ENCODE measurements around the genes UVSSA and FGFR3.

DNA sequence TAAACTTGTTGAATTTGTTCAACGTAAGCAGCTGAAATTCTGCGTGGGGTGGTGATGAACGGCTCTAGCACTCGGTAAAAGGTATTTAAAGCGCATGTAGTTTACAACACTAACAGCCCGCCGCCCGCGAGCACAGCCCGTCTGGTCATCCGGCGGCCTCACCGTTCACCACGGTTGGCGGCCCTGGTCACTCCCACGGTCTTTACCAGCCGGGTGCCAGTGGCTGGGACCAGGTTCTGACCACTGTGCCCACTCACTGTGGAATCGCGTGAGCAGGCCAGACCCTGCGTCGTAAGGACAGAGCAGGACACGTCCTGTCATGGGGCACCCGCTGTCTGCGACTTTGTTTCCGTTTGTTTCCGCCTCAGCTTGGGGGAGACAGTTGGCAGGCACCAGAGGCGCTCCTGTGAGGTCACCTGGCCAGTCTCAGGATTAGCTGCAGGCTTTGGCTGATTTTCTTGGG, 36.7 kb upstream of the SPON2 start:
- RRBS: 86% methylated on average over 3 of the region's 27 CpGs

- RRBS: no CpG with 5 or more reads among the region's 7 CpGs
Measured at GRCh38 chr4:1219154-1219640, 29.7 kb downstream of the CTBP1 start.

DNA sequence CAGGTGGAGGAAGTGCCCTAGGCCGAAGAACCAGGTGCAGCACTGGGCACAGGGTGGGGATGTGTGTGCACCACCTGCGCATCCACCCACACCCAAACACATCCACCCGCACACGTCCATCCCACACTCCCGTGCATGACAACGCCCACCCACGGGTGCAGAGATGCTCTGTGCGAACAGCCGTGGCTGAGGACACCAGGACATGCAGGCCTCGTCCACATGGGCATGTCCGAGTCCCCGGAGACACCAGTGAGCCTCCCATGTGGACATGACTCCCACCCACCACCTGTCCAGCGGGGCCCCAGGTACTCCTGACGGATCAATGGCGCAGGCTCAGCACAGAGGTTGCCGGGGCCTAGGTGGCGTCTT, 19.7 kb downstream of the CTBP1 start:
- RRBS: 83% methylated on average over 2 of the region's 17 CpGs

GRCh38 chr4:1249562-1250567, 935 bp upstream of the CTBP1 start:
- RRBS: 0% methylated on average over 5 of the region's 61 CpGs

GRCh38 chr4:1319383-1320660, 27.2 kb upstream of the UVSSA start:
- RRBS: no CpG with 5 or more reads among the region's 23 CpGs

DNA sequence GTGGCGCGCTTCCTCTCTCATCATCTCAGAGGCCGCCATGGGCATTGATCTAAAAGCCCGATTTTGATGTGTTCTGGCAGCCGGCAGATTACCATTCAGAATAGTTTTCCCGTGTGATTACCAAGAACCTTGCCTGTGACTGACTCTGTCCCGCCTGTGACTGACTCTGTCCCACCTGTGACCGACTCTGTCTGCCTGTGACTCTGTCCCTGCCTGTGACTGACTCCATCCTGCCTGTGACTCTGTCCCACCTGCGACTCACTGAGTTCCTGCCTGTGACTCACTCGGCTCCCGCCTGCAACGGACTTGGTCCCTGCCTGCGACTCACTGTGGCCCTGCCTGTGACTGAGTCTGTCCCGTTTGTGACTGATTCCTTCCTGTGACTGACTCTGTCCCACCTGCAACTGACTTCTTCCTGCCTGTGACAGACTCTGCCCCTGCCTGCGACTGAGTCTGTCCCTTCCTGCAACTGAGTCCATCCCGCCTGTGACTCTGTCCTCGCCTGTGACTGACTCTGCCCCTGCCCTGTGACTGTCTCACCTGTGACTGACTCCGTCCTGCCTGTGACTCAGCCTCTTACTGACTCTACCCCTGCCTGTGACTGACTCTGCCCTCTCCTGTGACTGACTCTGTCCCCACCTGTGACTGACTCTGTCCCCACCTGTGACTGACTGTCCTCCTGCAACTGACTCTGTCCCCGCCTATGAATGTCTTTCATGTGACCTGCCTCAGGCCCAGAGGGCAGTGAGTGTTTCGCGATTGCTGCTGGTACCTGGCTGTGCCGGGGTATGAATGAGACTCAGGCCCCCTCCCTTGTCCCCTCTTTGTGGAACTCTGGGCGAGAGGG, 9.6 kb upstream of the UVSSA start:
- RRBS: no CpG with 5 or more reads among the region's 23 CpGs

GRCh38 chr4:1346835-1348004, at the start of gene UVSSA:
Gene UVSSA (plus strand): TSS chr4:1347208.
- RRBS: 2% methylated on average over 66 of the region's 117 CpGs

- RRBS: 97% methylated on average over 8 of the region's 55 CpGs
Measured at GRCh38 chr4:1520318-1520950, 114.2 kb upstream of the NKX1-1 start.

DNA sequence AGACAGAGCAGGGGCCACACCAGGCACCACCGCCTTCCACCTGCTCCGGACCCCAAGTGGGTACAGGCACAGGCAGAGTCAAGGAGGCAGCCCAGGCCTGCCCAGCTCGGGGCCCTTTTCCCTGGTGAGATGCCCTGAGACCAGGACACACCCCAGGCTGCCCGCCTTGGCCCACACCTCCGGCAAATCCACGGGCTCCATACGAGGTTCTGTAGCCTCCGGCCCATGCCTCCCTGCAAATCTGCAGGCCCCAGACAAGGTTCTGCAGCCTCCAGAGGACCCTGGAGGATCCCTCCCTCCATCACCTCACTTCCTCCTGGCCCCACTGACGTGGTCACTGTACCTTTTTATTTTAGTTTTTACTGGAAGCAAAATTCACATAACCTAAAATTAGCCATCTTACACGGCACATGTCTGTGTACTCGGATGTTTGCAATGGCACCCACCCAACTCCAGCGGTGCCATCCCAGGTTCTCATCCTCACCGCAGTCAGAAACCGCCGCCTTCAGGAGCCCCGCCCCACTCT, 134.9 kb upstream of the NKX1-1 start:
- RRBS: no CpG with 5 or more reads among the region's 16 CpGs

DNA sequence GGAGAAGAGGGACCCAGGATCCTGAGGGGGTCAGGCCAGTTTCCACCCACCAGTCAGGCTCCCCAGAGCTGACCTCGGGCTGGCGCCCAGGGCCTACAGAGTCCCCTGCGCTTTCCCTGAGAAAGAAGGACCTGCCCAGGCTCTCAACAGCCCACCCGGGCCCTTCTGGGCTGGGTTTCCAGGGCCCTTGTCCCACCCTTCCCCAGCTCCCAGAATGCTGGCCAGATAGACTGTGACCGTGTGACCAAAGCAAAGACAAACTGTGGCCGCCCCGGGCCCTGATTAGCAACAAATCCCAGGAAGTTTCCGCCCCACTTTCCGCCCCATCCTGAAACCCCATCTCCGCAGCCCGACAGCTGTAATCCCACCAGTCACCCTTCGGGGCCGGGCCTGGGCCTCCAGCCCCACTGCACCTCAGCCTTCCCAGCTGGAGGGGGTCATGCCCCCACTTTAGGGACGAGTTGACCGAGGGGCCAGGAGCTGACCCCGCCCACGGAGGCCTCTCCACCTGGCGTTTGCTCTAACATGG, 33.7 kb upstream of the FGFR3 start:
- RRBS: 94% methylated on average over 2 of the region's 18 CpGs

DNA sequence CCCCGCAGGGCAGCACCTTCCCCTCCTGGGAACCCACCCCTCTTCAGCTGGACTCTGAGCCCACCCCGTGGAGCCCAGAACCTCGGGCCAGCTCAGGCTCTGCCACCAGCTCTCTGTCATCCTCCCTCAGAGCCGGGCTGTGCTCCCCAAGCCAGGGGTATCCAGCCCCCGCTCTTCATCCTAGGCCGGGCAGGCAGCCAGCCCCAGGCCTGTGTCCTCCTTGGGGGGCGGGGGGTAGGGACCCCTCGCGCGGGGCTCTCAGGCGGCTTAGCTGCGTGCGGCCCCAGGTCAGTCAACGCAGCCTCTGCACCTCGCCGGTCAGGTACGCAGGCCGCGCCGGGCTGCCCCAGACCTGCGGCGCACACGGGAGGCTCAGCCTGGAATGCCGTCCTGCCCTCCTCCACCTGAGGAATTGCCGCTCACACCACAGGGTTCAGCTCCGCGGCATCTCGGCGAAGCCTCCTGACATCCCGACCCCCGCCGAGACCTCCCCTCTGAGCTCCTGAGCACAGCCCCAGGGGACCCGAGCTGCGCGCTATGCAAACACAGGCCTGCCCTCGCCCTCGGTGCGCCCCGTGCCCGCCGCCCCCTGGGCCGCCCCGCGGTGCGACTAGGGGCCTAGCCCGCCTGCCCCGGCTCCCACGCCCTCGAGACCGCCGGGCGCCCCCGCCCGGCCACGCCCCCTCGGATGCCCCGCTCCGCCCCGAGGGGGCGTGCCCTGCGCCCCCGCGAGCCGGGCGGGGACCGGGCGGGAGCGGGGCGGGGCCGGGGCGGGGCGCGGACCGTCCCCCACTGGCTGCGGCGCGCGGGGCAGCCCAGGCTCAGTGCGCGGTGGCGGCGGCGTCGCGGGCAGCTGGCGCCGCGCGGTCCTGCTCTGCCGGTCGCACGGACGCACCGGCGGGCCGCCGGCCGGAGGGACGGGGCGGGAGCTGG, at the start of gene FGFR3:
TSS of gene FGFR3 (plus strand) at position 824 of the 933 bp plus-strand sequence.
- RRBS: 8% methylated on average over 15 of the region's 100 CpGs

DNA sequence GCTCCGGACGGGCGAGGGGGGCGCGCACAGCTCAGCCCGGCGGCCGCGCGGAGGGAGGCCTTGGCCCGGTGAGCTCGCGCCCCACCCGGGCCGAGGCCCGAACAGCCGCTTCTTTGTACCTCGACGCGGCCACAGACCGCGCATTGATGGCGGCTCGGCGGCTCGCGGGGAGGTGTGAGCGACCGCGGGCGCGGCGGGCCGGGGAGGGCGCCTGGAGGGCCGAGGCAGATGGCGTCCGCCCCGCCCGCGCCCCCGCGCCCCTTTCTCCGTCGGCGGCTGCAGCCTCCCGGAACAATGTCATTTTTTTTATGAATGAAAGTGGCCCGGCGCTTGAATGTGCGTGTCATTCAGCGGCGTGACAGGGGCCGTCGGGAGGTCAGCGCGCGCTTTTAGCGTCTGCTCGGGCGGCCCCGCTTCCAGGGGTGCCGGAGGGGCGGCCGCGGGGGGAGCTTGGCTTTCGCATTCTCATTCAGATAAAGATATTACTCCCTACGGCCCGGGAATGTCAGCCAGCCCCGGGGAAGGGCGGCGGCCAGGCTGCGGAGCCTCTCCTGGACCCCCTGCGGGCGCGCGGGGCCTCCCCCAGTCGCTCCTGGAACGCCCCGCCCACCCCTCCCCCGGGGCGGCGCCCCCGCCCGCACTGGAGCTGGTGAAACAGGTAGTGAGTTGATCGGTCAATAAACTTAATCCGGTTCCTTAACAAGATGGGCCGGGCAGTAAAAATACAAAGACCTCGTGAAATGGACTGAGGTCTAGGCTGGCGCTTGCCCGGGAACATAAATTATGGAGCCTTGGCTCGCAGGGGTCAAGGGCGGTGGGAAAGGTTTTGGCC, 1.9 kb downstream of the FGFR3 start:
- RRBS: 33% methylated on average over 30 of the region's 92 CpGs

- RRBS: no CpG with 5 or more reads among the region's 17 CpGs
Measured at GRCh38 chr4:1808203-1808918, 15.3 kb downstream of the FGFR3 start.

GRCh38 chr4:1816258-1817131, 23.4 kb downstream of the FGFR3 start:
- RRBS: no CpG with 5 or more reads among the region's 26 CpGs

DNA sequence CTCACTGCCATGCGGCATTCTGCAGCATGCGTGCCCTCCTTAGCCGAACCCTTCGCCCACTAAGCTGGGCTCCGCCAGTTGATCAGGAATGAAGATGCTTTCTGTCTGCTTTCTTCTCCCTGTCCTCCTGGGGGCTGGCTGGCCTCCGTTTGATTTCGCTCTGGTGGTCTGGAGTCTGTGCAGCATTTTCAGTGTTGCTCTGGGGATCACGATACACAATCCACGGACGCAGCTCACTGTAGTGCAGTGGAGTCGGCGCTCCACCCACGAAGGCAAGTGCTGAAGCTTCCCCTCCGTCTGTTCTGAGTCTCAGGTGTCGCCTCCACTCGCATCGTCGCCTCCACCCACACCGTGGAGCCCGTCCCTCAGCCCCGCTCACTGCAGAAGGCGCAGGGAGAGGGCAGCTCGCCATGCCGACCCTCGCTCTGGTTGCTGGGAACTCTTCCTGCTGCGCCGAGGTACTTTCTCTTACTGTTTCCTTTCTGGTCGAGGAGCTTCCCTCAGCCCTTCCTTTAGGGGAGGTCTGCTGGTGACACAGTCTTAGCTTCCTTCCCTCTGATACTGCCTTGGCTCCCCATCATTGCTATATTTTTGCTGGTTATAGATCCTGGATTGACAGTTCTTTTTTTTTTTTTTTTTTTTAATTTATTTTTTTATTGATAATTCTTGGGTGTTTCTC, 29.2 kb downstream of the LETM1 start:
- RRBS: no CpG with 5 or more reads among the region's 28 CpGs

GRCh38 chr4:1856625-1857392, 853 bp upstream of the LETM1 start:
- RRBS: 1% methylated on average over 19 of the region's 60 CpGs

DNA sequence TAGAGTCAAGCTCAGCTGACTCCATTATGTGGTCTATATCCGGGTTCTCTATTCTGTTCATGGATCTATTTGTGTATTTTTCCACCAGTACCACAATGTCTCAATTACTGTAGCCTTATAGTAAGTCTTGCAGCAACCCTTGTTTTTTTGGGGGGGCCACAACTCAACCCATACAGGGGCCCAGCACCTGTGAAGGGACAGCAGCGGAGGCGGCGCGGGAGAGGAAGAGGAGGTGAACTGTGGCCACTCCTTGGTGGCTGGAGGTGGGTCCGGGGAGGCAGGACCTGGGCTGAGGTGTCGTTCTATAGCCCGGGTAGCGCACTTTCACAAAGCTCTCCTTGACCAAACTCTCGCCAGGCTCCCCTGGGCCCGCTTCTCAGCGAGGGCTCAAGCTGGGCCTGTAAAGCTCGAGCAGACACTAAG, 1.2 kb upstream of the NSD2 start:
- RRBS: 2% methylated on average over 2 of the region's 13 CpGs

DNA sequence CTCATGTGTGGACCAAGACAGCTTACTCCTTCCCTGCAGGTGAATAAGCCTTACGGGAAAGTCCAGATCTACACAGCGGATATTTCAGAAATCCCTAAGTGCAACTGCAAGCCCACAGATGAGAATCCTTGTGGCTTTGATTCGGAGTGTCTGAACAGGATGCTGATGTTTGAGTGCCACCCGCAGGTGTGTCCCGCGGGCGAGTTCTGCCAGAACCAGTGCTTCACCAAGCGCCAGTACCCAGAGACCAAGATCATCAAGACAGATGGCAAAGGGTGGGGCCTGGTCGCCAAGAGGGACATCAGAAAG, 49.4 kb downstream of the NELFA start:
- RRBS: no CpG with 5 or more reads among the region's 9 CpGs

- RRBS: no CpG with 5 or more reads among the region's 17 CpGs
Measured at GRCh38 chr4:2021764-2022379, 13.1 kb upstream of the NELFA start.

GRCh38 chr4:2256890-2257465, 4.9 kb downstream of the MXD4 start:
- RRBS: no CpG with 5 or more reads among the region's 13 CpGs

Measured in Jurkat, Clone E6-1 (cell line).